Monocyte (primary cell): ENCODE measurements around the genes ANKRD13B and NSRP1.

DNA sequence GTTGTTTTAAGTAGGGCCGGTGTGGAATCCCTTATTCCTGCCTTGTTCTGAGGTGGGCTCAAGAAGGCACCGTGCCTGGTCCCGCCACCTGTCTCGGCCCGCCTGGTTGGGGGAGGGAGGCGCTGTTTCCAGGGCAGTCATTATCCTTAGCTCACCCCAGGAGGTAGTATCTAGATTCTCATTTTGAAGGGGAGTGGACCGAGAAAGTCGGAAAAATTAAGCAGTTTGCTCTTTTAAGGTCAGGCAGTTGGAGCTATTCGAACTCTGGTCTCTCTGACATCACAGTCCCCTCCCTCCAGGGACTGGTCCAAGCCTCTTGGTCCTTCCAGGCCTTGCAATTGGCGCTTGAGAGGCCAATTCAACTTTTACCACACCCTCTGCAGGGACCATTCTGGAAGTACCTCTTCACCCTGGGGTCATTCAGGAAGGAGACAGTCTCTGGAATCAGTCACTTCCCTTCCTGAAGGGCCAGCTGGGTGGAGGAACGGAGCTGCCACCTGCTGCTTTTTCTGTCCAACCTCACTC, 830 bp upstream of the ANKRD13B start:
- PRO-cap, 2 experiments = no peak in any of the 2 experiments

DNA sequence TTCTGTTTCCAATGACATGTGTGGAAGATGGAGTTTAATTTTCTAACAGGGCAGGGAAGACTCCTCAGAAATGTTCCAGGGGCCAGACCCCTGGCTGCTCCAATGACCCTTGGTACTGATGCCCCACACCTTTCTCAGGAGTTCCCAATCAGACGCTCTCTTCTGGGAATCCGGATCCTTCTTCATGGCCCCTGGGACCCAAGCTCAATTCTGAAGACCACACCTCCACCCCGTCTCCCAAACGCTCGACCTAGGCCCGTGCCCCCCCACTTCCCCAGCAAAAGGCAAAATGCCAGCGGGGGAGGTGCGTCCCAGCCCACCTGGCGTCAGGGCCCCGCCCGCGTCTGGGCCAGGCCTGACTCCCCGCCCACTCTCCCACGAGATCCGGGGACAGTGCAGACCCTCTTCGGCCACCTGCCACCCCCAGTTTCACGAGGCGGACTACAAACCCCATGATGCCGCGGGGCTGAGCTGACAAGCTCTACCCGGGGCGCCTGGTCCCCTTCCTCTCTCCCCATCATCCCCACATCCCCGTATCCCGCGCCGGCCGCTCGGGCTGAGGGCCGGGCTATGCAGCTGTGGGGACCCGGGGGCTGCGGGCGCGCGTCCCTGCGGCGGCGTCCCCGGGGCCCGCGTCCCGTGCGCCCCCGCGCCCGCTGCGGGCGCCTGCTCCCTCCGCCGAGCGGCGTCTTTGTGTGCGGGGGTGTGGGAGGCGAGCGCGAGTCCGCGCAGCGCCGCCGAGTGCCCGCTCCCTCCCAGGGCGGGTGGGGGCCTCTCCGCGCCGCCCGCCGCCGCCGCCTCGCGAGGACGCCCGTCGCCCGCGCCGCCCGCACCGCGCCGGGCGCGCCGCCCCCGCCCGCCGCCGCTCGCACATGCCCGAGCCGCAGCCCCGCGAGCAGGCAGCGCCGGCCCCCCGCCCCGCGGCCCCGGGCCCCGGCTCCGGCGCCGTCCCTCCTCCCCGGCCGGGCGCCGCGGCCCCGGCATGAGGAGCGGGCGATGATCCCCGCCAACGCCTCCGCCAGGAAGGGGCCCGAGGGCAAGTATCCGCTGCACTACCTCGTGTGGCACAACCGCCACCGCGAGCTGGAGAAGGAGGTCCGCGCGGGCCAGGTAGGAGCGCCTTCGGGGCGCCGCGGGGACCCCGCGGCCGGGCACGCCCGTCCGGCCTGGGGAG, at the start of gene ANKRD13B:
Gene ANKRD13B (plus strand): TSS at position 507 of the 1,174 bp plus-strand sequence.
- PRO-cap, 2 experiments = no peak in any of the 2 experiments

GRCh38 chr17:29615391-29616388, 7.0 kb downstream of the CORO6 start:
- PRO-cap, 2 experiments = peak in 1 of 2 experiments; most common plus-strand start chr17:29615763 (in 1)

GRCh38 chr17:29664843-29665885, 42.5 kb upstream of the CORO6 start:
- PRO-cap, 2 experiments = no peak in any of the 2 experiments

- PRO-cap, 2 experiments = no peak in any of the 2 experiments
Measured at GRCh38 chr17:29677503-29678112, 54.9 kb upstream of the CORO6 start.

- PRO-cap, 2 experiments = no peak in any of the 2 experiments
Measured at GRCh38 chr17:29723671-29724315, 101.1 kb upstream of the CORO6 start.

DNA sequence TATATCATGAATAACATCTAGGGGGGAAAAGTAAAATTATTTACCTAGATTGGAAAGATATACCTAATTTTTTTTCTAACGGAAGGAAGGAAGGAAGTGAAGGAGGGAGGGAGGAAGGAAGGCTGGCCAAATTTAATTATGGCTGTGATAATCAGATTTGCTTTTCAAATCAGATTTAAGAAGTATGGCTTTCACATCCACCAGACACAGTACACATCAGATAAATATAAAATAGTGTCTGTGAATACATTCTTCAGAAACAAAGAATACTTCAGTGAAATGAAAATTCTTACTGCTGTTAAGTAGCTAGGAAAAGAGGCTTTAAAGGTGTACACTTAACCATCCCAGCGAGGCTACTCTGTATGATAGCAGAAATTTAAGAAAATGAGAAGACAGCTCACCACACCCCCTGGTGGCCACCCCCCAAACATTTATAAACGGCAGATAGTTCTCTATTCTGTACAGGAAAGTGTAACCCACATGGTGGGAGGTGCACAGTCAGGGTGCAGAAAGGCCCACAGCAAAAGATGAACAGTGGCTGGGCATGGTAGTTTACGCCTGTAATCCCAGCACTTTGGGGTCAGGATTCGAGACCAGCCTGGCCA, 150.9 kb downstream of the SSH2 start:
- PRO-cap, 2 experiments = no peak in any of the 2 experiments

GRCh38 chr17:29788530-29789125, 141.4 kb downstream of the SSH2 start:
- PRO-cap, 2 experiments = no peak in any of the 2 experiments

DNA sequence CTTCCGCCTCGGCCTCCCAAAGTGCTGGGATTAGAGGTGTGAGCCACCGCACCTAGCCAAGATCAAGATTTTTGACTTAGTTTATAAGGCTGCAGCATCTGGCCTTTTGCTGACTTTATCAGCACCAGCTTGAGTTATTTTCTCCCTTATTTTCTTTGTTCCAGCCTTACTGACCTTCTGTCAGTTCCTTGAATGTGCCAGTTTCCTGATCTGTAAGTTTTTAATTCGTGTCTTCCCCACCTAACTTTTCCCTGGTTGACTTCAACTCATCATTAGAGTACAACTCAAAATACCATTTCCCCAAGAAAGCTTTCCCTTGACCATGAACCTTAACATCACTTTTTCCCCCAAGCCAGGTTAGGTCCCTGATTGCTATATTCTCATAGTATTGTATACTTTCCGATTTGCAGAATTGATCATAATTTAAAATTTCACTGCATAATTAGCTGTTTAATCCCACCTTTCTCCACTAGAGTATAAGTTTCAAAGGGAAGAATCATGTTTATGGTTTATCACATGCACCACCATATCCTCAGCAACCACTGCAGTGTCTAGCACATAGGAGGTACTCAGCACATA, 99.9 kb downstream of the SSH2 start:
- PRO-cap, 2 experiments = no peak in any of the 2 experiments

DNA sequence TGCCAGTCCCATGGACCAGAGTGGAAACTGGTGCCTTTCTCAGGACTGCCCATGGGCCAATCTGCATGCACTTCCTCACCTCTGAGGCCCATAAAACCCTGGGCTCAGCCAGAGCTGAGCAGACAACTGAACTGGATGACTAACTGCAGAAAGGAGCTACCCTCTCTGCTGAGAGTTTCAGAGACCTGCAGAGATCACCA, 24.4 kb downstream of the SSH2 start:
- PRO-cap, 2 experiments = no peak in any of the 2 experiments

DNA sequence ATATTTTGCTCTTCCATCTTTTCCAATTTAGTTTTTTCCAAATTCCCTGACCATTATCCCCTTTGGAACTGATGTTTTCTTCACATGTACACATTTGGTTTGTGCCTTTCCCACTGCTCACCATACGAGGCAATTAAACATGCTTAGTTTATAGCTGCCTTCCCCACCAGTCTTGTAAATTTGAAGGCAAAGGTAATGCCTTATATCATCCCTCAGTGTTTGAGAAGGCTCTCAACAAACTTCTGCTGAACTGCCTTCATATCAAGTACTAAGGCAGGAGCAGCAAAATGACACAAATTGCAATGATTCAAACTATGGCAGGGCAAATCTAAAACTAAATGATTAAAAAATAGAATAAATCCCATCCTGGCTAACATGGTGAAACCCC, 12.7 kb downstream of the SSH2 start:
- PRO-cap, 2 experiments = no peak in any of the 2 experiments

- PRO-cap, 2 experiments = peak in 2 of 2 experiments; most common plus-strand start chr17:29929706 (in 1); most common minus-strand start chr17:29929446 (in 1)
Measured at GRCh38 chr17:29928814-29929948, 847 bp downstream of the SSH2 start.

DNA sequence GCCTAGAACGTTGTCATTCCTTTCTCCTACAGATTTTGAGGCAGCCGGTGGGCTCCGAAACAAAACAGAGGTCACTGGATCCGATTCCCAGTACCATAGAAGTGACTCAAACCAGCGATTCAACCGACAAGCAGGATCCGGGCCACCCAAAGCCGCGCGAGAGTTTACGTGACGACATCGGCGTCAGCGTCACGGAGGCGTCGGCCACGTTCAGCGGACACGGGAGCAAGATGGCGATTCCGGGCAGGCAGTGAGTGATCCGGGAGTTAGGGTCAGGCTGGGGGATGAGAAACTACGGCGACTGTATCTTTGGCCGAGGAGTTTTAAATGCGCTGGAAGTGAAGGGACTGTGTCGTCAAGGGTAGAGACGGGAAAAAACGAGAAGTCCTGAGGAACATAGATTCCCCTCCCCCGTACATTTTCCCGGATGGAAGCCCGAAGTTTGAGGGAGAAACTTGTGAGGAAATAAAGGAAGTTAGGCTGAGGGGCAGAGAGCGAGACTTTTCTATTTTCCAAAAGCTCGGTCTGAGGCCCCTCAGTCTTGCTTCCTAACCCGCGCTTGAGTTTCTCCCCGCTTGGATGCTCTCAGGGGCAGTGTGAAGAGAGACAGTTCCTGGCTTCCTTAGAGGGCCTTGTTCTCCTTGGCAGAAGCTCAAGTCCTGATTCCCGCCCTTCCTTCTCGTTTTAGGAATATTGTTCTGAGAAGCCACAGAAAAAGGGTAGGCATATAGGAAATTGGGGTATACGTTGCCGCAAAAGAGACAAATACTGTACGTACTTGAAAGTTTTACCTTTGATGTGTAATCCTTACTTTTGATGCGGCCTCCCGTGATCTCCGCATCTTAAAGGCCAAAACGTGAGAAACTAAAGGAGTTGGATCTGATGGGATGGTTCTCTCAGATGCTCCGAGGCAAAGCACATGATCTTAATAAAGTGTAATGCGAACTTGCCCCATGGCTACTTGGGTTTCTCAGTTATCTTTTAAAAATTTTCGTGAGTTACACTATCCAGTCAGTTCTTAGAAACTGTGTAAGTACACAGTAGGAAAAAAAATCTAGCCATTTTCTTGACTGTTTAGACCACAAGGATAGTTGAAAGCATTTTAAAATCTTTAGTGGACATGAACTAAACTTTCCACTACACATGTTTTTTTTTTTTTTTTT, at the start of gene NSRP1:
Gene NSRP1 (plus strand): TSS at position 203 of the 1,163 bp plus-strand sequence.
- PRO-cap, 2 experiments = peak in 2 of 2 experiments; most common plus-strand start position 236 of the sequence (in 2); most common minus-strand start position 103 of the sequence (in 2)

GRCh38 chr17:30238278-30238776, 2.8 kb upstream of the SLC6A4 start:
- PRO-cap, 2 experiments = no peak in any of the 2 experiments

GRCh38 chr17:30340021-30340780, 6.3 kb upstream of the TMIGD1 start:
- PRO-cap, 2 experiments = no peak in any of the 2 experiments

- PRO-cap, 2 experiments = peak in 1 of 2 experiments; most common plus-strand start chr17:30364124 (in 1); most common minus-strand start chr17:30363845 (in 1)
Measured at GRCh38 chr17:30363643-30364343, 14.9 kb upstream of the CPD start.

DNA sequence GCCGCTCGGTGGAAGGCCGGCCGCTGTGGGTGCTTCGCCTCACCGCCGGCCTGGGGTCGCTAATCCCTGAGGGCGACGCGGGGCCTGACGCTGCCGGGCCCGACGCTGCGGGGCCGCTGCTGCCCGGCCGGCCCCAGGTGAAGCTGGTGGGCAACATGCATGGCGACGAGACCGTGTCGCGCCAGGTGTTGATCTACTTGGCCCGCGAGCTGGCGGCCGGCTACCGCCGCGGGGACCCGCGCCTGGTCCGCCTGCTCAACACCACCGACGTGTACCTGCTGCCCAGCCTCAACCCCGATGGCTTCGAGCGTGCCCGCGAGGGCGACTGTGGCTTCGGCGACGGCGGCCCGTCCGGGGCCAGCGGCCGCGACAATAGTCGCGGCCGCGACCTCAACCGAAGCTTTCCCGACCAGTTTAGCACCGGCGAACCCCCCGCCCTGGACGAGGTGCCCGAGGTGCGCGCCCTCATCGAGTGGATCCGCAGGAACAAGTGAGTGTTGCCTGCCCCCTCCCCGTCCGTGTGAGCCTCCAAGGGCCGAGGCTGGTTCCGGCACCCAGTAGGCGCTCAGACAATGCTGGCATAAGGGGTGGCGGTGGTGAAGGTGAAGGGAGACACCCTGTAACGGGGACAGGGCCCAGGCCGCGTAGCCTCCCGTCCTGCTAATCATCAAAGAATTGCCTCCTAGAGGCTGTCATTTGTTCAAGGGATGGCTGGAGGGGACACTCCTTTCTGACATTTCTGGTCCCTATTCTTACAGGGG, 690 bp downstream of the CPD start:
- PRO-cap, 2 experiments = peak in 2 of 2 experiments; most common plus-strand start position 426 of the sequence (in 1); most common minus-strand start position 492 of the sequence (in 2)

DNA sequence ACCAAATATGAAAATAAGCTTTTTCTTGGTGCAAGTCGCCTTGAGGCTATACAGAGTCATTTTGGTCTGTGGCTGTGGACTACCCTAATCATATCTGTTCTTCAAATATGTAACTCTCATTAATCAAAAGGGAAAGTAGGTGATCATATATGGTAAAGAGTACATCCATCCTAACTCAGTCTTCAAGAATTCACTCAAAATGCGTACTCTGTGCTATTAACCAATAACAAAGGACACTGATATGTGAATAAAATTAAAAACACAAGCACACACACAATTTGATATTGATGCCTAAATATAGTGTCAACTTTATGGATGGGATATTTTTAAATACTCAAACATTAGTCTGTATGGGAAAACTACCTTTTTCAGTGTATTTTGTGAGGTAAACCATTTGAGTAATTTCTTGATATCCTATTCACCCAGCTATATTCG, 2.7 kb downstream of the CPD start:
- PRO-cap, 2 experiments = no peak in any of the 2 experiments

DNA sequence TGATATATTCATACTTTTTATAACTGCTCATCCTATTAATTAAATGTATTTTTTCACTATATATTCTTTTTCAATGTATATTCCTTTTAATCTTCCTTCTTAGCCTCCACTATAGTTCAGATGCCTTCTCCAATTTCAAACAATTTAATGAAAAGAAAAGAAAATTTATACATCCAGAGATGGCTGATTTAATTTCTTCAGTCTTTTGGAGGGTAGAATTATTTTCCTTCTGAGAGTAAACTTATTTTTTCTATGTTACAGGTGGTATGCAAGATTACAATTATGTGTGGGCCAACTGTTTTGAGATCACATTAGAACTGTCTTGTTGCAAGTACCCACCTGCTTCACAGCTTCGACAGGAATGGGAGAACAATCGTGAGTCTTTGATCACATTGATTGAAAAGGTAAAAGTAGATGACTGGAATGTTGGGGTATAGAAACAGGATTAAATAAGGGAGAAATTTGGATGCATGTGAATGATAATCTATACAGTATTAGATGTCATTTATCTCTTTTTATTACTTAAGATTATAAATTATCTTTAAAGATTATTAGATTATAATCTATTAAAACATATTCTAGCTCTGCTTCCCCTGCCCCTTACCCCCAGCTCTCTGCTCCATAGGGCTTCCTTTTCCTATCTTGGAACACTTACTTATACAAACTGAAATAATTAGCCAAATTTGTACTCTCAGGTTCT, 42.0 kb downstream of the CPD start:
- PRO-cap, 2 experiments = no peak in any of the 2 experiments

DNA sequence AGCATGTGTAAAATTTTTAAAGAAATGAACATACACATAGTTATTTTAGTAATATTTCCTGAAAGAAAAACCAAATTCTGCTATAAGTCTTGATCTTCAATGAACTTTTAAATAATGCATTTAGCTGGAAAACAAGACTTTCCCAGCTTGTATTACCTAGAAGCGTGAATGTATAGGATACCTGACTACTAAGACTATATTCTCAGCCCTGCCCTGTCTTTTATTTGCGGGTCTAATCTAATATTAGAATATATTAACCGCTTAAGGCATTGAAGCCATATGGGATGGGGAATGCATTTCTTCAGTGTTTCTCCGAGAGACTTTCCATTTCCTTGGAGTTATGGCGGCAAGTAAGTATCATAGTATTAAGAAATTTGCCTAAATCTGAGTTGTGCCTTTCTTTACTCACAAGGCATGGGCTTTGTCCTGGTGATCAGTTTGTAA, 10.3 kb upstream of the GOSR1 start:
- PRO-cap, 2 experiments = peak in 2 of 2 experiments; most common plus-strand start position 274 of the sequence (in 2)